Epithelial cell of alveolus of lung (primary cell): ENCODE data around the genes CCDC159, ZNF823 and ZNF700.

DNA sequence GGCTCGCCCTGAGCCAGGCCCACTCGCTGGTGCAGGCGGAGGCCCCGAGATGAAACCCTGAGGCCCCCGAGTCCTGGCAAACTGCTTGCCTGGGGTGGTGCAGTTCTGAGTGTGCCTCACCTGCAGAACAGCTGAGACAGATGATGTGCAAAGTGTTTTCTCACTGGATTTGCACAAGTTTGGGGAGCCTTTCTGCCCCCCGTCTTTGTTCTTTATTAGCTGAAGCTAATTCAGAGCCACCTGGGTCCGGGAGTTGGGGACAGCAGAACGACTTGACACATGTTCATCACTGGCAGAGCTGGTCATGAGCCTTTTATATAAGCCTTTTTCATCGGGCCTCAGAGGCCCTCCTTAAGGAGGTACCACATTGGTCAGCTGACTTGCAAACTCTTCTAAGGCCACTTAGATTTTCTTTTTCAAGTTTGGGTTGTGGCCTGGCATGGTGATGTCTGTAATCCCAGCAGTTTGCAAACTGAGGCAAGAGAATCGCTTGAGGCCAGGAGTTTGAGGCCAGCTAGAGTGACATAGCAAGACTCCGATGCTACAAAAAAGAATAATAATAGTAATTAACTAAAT is 1.1 kb downstream of the TIMM29 start:
- RAMPAGE, long total RNA = no peak
- RRBS = no CpG with 5 or more reads among the region's 11 CpGs

GRCh38 chr19:10984560-10985071 is 23.8 kb downstream of the SMARCA4 start:
- RAMPAGE, long total RNA = no peak
- RRBS = no CpG with 5 or more reads among the region's 15 CpGs

DNA sequence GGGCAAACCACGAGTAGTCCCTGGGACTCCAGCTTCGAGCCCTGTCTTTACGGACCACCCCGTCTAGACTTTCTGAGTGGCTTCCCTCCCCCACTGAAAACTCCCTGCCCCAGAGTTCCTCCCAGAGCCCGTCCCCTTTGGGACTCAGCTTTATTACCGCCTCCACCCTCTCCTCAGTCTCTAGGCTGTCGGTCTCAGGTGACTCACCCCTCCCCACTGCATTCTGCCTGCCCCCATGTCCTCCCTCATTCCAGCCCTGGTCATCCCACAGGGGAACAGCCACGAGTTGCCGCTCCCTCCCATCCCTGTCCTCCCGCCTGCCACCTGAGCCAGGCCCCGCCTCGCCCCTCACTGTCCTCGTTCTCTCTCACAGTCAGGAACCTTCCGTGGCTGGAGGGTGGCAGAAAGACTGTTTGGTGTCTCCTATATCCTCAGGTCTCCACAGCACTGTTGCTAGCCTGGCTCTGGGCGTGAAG is 57.3 kb downstream of the SMARCA4 start:
- RAMPAGE, long total RNA = no peak
- RRBS = no CpG with 5 or more reads among the region's 15 CpGs

DNA sequence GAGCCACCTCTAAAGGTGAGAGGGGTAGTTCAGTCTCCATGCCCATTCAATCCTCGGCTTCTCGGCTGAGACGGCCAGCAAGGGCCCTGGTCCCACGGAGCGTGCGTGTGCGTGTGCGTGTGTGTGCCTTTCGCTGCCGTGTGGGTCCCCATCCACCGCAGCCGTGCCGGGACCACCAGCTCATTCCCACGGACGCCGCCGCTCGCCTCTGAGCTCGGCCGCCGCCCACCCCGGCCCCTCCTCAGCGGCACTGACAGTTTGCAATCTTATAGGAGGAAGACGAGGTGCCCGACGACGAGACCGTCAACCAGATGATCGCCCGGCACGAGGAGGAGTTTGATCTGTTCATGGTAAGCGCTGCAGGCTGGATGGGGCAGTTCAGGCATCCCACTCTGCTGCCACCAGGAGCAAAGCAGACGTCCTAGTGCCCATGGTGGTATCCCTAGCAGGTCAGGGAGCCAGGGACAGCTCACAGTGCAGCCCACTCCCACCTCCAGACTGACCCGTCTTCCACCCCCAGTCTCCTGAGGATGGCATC is 55.3 kb upstream of the LDLR start:
- RAMPAGE, long total RNA = no peak
- RRBS = 86% methylated on average over 13 of the region's 34 CpGs

DNA sequence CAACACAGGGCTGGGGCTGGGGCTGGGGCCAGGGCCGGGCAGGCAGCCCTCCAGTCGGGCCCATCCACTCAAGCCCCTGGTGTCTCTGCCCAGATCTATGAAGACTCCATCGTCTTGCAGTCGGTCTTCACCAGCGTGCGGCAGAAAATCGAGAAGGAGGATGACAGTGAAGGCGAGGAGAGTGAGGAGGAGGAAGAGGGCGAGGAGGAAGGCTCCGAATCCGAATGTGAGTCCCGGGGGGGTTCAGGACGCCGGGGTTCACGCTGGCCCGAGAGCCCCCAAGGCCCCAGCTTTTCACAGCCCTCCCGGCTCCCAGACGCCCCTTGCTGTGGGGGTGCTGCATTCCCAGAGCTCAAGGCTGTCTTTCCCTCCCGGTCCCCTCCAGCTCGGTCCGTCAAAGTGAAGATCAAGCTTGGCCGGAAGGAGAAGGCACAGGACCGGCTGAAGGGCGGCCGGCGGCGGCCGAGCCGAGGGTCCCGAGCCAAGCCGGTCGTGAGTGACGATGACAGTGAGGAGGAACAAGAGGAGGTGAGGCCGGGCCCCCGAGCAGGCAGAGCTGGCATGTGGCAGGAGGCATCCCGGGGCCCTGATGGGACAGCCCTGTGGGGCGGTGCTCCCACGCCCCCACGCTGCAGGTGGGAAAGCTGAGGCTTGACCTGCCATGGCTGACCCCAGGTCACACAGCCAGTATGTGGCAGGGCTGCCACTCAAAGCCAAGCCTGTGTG is 29.4 kb upstream of the LDLR start:
- RAMPAGE, long total RNA = no peak
- RRBS = 93% methylated on average over 11 of the region's 39 CpGs

- RAMPAGE, long total RNA = no peak
- RRBS = no CpG with 5 or more reads among the region's 37 CpGs
Observed at GRCh38 chr19:11113032-11114000, 24.1 kb downstream of the LDLR start.

DNA sequence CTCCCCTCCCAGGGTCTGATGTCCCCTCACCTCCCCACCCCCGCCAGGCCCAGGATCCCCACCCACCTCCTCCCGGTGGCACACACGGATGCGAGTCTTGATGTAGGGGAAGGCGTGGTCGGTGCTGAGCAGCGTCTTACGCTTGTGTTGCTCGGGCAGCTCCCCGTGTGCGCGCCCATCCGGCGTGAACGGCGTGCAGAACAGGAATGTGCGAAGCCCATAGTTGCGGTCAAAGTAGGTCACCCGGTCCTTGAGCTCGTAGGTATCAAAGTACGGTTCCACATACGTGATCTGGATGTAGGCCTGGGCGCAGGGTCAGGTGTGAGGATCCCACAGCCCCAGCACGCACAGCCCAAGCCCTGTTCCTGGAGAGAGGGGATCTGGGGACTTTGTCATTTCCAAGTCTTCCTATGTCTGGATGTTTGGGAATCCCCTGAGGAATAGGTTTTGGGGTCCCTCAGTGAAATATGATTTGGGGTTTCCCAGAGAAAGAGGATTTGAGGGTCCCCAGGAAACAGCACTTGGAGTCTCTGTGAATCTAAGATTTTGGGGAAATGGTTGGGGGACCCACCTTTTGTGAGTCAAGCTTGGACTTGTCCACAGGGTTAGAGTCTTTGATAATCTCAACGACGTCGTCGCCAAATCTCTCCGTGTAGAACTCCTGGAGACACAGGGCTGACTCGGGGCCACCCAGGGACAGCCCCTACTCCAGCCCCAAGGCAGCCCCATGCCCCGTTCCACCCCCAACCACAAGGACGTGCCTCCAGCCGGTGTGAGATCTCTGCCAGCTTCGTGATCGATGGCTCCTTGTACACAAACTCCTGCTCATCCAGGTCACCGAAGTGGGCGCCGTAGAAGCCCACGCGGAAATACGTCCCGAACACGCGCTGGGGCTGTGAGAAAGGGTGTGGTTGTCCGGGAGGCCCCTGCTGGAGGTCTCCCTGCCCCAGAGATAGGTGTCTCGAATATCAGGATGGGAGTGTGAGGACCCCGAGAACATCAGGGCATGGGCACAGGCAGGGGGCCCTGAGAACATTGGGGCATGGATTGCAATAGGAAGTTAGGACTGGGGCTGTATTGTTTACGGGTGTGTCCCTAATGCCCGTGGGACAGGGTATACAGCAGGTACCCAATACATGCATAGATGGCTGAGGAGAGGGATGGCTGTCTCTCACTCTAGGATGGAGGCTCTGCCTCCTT is 4.9 kb upstream of the KANK2 start:
- RAMPAGE, long total RNA = no peak
- RRBS = 96% methylated on average over 7 of the region's 49 CpGs

DNA sequence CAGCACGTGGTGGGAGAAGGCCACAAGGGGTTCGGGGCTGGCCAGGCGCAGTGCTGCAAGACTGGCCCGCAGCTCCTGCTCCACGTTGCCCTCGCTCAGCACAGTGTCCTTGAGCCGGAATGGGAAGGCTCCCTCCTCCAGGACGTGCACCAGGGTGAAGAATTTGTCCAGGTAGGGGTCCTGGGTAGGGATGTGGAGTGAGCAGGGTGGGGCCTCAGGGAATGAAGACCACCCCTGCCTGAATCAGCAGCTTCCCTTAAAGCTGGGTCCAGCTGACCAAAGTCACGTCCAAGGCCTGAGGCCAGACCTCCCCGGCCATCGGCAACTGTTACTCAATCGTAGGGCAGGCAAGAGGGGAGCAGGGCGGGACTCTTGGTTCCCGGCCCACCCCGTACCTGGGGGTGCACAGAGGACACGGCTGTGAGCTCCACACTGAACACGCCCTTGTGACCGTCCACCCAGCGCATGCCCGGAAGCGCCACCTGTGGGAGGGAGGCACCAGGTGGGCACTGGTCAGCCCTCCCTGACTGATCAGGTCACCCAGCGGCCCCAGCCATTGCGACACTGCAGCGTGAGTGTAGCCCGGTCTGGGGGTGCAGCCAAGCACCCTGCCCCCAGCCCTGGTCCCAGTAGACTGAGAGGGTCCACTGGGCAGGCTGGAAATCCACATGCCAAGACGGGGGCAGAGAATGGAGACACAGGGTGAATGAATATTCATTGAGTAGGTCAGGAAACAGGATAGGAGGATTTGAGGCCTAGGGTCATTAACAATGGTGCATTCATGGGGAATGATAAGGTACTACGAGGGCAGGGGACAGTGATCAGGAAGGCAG is 2.8 kb upstream of the ANGPTL8 start:
- RAMPAGE, long total RNA = no peak
- RRBS = 82% methylated on average over 10 of the region's 27 CpGs

GRCh38 chr19:11322227-11323001 is 17.0 kb downstream of the RAB3D start:
- RAMPAGE, long total RNA = no peak
- RRBS = no CpG with 5 or more reads among the region's 8 CpGs

GRCh38 chr19:11323907-11324905 is 15.3 kb downstream of the RAB3D start:
- RAMPAGE, long total RNA = no peak
- RRBS = 26% methylated on average over 3 of the region's 17 CpGs

DNA sequence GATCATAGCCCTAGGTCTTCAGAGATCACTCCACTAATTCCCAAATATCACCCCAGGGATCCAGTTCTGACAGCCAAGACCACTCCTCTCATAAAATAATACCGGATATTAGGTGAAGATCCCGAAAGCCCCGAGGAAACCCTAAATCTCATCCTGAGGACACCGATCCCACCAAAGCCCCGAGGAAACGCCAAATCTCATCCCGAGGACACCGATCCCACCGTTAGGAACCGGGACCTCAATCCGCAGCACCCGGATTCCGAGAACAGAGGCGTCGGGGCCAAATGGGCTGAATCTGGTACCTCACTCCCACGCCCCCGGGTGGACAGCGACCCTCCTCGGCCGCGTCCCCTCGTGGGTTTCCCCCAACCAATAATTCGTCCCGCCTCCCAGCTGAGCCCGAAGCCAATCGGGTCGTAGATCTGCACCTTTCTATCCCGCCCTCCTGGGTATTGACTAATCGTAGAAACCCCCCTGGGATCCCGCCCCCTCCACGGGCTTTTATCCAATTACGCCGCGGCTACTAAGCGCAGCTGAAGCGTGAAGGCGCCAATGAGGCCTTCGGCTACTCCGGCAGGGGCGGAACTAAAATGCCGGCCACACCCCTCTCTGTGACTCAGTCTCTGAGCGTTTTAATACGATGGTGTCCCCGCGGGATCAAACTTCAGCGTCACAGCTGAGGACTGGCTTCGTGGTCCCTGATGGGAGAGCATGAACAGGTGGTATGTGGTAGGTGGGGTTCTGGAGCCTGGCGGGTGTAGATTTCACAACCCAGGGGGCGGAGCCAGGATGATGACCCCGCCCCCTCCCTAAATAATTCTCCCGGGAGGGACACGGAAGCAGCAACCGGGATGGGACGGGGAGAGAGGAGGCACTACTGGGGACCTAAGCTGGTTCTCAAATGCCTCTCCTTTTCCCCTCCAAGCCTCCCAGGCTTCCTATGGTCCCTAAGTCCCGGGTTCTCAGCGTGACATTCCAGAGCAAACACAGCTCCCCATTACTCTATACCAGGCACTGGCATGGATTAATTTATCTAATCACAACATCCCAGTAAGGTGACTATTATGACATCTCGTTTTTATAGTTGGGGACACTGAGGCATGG is at the start of gene CCDC159:
CCDC159 (plus strand) TSS at position 614 of the 1,104 bp plus-strand sequence.
- RAMPAGE, long total RNA = start-site peak on the minus strand centred at position 331 of the sequence, 129 bp wide, 463 and 600 reads in 2 replicates; start-site peak on the plus strand centred at position 644 of the sequence, 64 bp wide, 65 and 49 reads in 2 replicates
- RRBS = no CpG with 5 or more reads among the region's 57 CpGs

GRCh38 chr19:11418253-11419216 is 579 bp downstream of the RGL3 start:
- RAMPAGE, long total RNA = no peak
- RRBS = 3% methylated on average over 4 of the region's 58 CpGs

- RAMPAGE, long total RNA = no peak
- RRBS = no CpG with 5 or more reads among the region's 23 CpGs
Observed at GRCh38 chr19:11436004-11436557, 646 bp downstream of the PRKCSH start.

DNA sequence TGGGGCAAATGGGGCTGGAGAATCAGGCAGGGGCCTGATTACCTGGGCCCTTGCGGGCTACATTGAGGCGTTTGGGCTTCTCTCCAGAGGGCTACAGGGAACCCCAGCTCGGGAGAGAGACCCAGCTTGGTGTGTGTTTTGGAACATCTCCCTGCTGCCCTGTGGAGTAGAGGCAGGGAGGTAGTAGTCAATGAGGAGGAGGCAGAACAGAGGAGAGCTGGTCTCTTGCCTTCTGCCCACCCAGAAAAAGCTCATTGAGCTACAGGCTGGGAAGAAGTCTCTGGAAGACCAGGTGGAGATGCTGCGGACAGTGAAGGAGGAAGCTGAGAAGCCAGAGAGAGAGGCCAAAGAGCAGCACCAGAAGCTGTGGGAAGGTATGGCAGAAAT is 6.7 kb downstream of the PRKCSH start:
- RAMPAGE, long total RNA = no peak
- RRBS = no CpG with 5 or more reads among the region's 4 CpGs

DNA sequence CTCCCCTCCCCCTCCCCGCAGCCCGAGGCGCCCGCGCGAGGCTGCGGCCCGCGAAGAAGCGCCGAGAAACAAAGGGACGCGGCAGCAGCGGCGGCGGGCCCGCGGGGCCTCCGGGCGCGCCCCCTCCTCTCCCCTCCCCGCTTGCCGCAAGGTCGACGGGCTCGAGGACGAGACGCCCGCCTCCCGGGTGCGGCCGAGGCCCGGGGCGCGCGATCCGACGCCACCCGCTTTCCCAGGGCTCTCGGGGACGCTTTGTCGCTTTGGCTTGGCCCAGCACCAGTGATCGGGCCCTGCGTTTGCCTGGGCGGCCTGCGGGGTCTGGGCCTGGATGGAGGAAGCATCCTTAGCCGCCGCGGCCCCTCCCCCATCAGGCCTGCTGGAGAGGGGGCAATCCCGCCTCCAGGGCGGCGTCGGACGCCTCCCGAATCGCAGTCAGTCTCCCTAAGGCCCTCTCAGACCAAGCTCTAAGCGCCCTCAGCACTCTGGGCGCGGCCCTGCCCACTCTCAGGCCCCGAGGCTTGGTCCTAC is 834 bp downstream of the ELAVL3 start:
- RAMPAGE, long total RNA = no peak
- RRBS = 2% methylated on average over 12 of the region's 60 CpGs

GRCh38 chr19:11481464-11482182 is 777 bp upstream of the ELAVL3 start:
- RAMPAGE, long total RNA = no peak
- RRBS = 0% methylated on average over 7 of the region's 33 CpGs

GRCh38 chr19:11738733-11739430 is at the start of gene ZNF823:
ZNF823 (minus strand) TSS chr19:11738946.
- RAMPAGE, long total RNA = start-site peak on the minus strand at chr19:11738905-11738962, 42 and 15 reads in 2 replicates
- RRBS = 0% methylated on average over 1 of the region's 36 CpGs

GRCh38 chr19:11924814-11925764 is at the start of gene ZNF700:
ZNF700 (plus strand) TSS chr19:11925107.
- RAMPAGE, long total RNA = start-site peak on the plus strand at chr19:11925052-11925149, 45 and 17 reads in 2 replicates
- RRBS = 1% methylated on average over 25 of the region's 61 CpGs

GRCh38 chr19:11929967-11930674 is 5.2 kb downstream of the ZNF700 start:
- RAMPAGE, long total RNA = no peak
- RRBS = no CpG with 5 or more reads among the region's 2 CpGs

DNA sequence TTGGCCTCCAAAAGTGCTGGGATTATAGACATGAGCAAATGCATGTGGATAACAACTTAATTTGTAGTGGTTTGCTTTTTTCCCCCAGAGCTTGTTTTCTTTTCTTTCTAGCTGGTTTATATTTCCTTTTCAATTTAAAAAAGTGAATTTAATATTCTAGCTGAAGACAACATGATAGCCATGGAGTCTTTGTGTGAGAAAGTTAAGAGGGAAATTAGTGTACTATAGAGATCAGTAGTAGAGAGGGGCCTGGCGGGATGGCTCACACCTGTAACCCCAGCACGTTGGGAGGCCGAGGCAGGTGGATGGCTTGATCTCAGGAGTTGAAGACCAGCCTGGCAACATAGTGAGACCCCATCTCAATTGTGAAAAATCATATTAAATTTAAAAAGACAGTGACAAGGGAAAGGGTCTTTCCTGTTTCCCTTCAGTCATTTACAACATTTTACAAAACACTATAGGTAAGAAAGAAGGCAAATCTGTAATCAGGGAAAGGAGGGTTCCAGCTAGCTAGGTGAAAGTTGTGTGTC is 3.7 kb downstream of the ZNF763 start:
- RAMPAGE, long total RNA = no peak
- RRBS = no CpG with 5 or more reads among the region's 3 CpGs